ENCODE measurements around the genes ZNF195 and PGAP2.

DNA sequence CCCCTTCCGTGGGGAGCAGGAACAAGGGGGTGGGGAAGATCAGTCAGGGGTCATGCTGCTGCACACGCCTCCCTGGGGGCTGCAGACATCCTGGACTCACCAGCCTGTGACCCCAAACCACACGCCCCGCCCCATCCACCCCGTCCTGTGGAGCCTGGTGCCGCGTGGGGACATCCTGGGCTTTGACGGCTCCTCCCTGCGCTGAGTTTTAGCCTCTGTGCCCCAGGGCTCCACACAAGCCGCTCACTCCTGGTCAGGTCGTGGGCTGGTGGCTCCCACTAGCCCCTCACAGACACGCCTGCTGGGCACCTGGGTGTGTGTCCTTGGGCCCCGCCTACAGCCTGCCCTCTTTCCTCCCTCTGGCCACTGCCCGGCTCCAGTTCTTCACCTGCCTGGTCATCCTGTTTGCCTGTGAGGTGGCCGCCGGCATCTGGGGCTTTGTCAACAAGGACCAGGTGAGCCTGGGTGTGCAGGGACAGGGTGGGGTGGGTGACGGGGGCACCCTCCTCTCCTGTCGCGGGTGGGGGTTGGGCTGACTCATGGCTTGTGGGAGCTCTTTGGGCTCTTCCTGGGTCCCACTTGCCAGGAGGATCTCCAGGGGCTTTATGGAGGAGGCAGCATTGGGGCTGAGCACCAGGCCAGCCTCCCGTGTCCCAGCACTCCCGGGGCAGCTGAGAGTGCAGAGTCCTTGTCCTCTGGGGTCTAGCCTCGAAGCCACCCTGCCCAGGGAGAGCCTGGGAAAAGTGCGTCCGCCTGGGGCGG lies 5.8 kb upstream of the TSSC4 start:
- PRO-cap: no peak

DNA sequence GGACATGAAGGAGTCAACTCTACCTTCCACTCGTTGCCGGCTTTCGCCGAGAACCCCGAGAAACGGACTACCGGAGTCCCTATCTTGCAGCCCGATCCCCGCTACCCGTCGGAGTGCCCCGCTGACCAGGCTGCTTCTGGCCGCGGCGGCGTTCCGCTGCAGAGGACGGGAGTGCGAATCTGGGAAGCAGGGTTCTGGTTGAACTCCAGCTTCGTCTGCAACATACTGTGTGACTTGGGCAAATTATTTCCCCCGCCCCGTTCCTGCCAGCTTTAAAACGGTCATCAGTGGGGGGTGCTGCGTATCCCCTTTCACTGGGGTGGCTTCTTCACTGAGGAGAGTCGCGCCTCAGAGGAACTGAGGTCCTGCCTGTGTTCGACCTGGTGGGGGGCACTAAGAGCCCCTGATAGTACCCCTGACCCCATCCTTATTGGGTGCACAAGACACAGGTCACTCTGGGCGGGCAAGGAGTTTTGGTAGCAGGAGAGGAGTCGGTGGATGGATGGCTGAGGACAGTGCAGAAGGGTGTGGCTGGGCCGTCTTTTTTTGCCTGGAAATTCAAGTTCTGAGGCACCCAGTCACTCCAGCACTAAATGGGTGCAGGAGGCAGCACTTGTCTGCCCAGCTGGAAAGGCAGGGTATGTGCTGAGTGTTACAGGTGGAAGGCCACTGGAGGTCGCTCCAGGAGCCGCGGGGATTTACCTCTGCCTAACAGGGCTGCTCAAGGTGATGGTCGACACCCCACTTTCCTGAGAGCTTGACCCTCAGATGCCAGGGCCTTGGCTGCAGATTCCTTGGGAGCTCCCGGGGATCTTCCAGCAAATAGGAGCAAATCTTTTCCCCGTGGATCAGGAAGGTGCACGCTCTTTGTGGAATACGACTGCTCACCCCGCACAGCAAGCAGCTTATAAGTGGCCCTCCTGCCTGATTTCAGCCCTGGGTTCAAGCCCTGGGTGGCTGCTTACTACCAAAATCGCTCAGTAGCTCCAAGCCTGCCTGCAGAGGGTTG lies 878 bp downstream of the TSSC4 start:
- PRO-cap: bidirectional peak, plus-strand start at position 310 of the sequence, minus-strand start at position 219 of the sequence

GRCh38 chr11:2460569-2461076 lies 15.8 kb downstream of the KCNQ1 start:
- PRO-cap: no peak

GRCh38 chr11:2566292-2566812 lies 121.5 kb downstream of the KCNQ1 start:
- PRO-cap: no peak

DNA sequence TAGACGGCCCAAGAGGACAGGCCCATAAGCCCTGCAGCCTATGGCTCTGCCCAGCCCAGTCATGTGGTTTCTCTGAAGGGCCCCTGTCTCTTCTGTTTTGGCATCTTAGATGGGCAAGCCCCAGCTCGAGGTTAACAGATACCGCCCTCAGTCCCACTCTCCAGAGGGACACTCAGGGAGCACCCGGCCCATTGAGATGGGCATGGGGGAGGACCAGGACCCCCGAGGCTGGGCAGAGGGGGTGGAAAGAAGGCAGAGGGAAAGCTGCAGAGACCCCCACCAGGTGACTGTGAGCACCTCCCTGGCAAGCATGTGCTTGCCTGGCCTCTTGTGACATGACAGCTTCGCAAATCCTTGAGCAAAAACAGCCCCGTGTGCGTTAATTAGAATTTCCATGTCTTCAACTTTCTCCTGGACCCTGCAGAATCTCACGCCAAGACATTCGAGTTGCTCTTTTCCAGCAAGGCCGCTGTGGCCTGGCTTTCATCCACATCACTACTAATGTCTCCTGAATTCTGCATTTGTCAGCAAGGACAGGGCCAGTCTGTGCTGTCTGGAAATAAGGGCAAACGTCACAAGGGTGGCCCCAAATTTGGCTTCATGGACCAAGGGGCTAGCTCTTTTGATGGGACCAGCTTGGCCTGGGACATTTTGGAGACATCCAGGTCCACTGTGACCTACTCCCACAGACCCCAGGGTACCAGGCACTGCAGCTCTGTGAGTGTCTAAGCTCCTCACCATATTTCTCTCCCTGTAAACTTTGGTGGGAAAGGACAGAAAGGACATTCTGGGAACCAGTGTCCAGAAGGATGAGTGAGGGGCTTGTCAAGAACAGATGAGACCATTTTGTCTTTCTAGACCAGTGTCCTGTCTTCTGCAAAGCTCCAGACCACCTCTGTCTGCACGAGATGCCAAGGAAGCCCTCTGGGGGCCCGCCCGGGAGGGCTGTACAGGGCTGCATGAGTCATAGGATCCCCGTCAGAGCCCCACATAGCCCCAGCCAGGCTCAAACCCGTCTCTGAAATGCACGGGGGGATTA lies 219.2 kb downstream of the CDKN1C start:
- PRO-cap: no peak

DNA sequence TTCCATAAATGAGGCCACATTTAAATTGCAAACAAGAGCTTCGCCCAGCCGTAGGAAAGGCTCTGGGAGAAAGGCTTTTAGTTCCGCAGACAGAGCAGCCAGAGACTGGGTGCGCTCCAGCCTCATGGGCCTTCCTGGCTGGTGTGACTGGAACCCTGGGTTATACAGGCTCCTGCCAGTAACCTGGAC lies 192.1 kb downstream of the CDKN1C start:
- PRO-cap: no peak

DNA sequence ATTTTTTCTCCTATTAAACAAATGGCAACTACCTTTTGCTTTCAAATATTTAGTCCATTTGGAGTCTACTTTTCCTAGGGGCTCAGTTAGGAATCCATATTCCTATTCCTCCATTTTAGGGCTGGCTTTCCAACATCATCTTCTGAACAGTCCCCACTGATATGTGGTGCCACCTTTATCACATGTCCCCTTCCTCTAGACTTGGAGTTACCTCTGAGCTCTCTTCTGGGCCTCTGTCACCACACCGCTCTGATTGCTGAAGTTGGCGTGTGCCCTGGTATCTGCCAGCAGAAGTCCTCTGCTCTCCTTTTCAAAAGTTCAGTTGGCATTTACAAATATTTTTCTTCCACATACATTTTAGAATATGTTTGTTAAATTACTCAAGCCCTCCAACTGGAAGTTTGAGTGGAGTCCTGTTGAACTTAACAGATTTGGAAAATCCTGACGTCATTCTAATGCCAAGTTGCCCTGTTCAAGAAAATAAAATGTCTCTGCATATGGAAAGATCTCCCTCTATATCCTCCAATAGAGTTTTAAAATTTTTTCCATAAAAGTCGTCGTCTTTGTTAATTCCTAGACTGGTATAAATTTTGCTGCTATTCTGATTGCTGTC lies 189.3 kb downstream of the CDKN1C start:
- PRO-cap: no peak

- PRO-cap: no peak
Observed at GRCh38 chr11:2793841-2794705, 91.5 kb downstream of the CDKN1C start.

DNA sequence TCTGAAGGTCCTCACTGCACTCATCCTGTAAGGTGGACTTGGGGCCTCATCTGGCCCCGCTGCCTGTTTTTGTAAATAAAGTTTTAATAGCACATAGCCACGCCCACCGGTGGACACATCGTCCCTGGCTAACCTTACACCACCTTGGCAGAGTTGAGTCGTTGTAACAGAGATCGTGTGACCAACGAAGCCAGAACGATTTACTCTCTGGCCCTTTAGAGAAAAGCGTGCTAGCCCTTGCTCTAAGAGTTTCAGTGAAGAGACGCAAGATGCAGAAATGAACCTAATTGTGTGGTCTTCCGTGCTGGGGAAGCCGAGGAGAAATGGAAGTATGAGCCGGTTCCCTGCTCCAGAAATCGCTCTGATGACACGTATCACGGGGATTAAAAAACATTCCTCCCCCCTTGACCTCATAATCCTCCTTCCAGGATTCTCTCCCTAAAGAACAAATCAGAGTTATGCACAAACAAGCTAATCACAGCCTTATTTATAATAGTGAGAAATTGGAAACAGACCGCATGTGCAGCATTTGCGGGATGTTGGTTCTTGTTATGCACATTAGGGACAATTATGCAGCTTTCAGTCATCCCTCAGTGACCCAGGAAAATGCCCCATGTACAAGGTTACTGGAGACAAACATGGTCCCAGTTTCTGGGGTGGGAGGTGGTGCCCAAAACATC lies 80.0 kb downstream of the CDKN1C start:
- PRO-cap: no peak

DNA sequence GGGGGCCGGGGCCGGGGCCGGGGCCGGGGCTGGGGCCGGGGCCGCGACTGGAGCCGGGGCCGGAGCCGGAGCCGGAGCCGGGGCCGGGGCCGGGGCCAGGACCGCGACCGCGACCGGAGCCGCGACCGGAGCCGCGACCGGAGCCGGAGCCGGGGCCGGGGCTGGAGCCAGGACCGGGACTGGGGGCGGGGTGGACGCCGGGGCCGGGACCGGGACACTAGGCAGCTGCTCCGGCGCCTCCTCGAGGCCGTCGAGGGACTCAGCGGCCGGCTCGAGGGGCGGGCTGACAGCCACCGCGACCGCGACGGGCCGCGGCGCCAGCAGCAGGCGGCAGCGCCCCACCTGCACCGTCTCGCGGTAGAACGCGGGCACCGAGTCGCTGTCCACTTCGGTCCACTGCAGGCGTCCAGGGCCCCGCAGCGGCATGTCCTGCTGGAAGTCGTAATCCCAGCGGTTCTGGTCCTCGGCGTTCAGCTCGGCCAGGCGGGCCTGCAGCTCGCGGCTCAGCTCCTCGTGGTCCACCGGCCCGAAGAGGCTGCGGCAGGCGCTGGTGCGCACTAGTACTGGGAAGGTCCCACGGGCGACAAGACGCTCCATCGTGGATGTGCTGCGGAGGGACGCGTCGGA lies 602 bp downstream of the CDKN1C start:
- PRO-cap: no peak

- PRO-cap: no peak
Observed at GRCh38 chr11:2927967-2928743, 1.1 kb downstream of the PHLDA2 start.

DNA sequence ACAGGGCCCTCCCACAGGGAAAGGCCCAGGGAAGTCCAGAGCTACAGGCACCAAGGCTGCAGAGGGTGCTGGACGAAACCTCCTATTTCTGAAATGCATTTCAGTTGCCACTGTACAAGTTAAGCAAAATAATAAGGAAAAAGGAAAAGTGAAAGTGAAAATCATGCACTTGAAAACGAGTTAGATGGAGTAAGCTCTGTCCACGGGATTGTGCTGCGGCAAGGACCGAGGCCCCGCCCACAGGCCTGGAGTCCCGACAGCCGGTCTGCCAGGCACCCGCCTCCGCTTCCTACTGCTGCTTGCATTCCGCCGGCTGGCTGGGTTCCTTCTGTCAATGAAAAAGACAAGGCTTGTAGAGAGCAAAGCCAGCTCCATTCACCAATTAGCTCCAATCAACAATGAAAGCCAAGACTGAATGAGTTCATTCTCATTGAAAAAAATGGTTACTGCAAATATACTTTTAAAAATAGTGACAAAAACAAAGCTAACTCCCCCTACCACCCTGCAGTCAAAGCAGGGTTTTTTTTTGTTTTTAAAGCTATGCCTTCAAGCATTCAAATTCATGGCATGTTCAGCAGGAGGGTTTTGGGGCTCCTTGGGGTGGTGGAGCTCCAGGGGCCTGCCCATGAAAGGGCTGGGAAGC lies 16.2 kb upstream of the PHLDA2 start:
- PRO-cap: bidirectional peak, plus-strand start at position 304 of the sequence, minus-strand start at position 294 of the sequence

DNA sequence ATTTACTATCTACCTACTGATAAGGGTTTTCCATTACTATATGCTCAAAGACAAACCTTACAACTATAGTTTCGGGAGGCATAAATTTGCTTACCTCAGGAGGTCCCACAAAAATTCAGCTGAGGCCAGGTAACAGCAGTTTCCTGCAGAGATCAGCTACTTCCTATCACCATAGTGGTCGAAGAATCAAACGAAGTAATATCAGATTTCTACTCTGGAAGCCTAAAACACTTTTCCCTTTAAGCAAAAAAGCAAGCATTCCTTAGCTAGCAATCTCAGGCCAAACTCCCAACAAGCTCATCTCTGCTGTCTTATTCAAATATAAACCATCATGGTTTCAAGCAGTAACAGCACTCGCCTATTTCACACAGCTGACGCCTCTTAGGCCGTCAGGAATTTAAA lies 3.1 kb downstream of the NAP1L4 start:
- PRO-cap: no peak

DNA sequence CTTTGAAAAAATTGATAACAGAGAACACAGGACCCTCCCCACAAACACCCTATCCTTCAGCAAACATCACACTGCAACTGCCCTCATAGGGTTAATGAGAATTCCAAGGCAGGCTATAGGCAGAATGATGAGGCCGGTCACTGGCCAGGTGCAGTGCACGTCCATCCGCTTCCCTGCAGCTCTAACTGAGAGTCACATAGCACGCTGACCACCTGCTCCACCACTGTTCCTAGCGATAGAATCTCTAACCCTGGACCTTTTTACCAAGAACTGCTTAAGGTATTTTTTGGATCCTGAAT lies 29.8 kb upstream of the NAP1L4 start:
- PRO-cap: unidirectional peak, plus-strand start at position 99 of the sequence

DNA sequence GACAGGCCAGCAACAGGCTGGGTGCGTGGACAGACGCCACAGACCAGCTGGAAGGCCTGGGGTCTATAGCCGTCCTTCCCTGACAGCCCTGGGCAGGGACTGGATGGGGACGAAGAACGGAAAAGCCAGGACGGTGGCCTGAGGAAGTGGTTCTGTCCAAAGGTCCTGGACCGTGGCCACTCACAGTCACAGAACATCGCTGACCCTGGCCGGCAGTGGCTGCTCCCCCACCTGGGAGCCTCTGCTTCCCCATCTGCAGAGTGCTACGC lies 37.8 kb downstream of the OSBPL5 start:
- PRO-cap: no peak

DNA sequence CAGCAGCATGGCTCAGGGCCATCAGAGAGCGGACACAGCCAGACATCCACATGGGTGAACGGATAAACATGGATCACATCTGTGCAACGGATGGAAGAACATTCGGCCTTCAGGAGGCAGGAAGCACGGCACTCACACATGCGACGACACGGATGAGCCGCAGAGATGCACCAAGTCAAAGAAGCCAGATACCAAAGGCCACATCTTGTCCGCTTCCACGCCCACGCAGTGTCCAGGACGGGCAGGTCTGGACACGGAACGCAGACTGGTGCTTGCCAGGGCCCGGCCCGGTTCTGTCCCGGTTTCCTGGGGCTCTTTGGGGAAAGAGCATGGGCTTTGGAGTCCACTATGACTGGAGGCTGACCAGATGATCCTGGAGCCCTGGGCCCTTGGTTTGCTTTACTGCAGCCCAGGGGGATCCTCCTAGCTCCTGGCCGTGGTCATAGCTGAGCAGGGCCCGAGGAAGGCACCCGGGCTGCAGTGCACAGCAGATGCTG lies 21.7 kb downstream of the OSBPL5 start:
- PRO-cap: no peak

GRCh38 chr11:3379016-3379513 lies at the start of gene ZNF195:
Gene ZNF195 (minus strand): TSS chr11:3379146.
- PRO-cap: bidirectional peak, plus-strand start at chr11:3379332, minus-strand start at chr11:3379146

- PRO-cap: no peak
Observed at GRCh38 chr11:3476543-3477420, 97.8 kb upstream of the ZNF195 start.

DNA sequence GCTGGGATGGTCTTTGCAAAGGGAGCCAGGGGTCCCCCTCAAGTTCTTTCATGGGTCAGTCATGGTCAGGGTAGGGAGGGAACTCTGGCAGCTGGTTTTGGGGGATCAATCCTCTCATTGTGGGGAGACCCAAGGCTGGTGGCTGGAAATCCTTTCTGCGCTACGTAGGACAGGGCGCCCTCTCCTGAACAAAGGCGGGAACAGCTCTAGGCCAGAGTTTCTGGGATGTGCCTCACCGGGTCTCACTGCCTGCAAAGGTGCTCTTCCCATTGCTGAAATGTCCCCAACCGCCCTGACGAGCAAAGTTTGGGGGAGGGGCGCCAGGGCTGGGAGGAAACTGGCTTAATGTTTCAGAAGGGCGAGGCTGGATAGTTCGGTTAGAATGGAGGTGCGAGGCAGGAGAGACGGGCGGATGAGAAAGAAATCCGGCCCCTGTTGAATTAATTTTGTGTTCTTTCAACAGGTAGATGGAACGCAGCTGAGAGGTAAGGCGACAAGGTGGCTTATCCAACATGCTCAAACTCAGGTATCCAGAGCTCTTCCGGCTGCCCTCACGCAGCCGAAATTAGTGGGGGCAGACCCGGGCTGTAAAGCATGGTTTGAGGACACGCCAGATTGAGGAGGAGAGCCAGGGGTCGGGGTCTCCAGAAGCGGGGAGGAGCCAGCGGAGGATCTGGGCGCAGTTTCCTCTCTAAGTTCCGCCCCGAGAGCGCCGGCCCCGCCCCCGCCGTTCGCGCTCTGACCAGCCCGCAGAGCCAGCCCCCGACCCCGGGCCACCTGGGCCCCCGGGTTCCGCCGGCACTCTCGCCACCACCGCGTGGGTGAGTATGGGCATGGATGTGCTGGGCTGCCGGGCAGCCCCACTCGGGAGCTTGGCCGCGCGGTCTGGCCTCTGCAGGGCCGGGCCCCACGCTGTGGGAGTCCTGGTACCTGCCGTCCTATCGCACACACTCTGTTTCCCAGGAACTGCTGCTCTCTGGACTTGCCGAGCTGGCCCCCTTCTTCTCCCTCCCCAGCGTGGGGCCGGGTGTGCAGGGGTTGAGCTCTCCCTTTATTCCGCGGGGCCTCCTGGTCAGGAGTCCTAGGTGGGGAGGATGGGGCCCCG lies at the start of gene PGAP2:
Gene PGAP2 (plus strand): TSS at position 730 of the 1,105 bp plus-strand sequence.
- PRO-cap: unidirectional peak, plus-strand start at position 380 of the sequence

DNA sequence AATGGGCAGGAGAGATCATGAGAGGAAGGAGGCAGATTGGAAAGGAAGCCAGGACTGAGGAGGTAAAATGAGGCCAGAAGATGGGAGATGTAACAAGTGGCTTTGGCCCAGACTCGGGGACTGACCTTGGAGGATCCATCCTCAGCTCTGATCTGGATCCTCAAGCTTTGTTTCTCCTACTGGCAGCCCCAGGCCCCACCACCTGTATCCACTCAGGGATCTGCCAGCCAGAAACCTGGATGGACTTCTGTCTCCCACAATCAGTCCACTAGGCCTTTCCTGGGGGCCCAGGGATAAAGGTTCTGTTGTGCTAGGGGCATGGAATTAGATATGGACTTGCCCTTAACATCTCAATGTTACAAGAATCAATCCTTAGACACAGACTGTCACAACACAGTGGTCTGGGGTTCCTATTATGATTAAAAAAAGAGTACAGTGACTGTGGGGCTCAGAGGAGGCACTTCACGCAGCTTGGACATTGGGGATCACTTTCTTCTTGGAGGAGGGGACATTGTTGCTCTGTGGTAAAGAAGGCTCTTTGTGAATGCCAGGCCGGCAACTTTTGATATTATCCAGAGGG lies 10.1 kb downstream of the PGAP2 start:
- PRO-cap: no peak

Data from A673 (cell line).